Colon Carcinoma Metastatic in the Brain (tissue), 2 donors: ENCODE measurements around the gene MYO15B.

DNA sequence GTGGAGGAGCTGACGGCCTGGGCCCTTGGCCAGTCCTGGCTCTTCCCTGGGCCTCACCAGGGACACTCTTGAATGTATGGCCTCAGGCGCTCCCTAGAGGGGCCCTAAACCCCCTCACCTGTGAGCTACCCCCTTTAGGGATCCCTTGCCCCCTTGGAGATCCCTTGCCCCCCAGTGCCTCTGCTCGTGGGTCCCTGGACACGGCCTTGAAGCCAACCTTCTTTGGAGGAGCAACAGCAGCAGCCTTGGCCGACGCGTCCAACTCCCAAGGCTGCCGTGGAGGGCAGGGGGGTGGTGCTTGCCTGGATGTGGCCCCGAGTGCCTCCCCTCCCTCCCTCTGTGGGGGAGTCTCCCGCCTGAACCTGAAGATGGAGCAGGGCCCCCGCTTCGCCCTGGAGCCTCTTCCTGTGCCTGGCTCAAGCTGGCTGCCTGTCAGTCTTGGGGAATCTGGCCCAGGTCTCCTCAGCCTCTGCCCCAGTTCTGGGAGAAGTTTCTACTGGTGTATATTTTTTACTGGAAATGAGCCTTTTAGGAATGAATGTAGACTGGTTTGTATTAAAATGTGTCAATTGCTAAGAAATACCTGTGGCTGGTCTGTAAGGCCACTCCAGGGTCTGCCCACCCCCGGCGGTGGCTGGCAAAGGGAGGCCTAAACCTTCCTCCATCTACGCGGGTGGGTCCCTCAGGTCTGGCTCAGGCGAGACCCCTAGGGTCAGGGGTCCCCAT, 15.7 kb downstream of the CASKIN2 start:
- PRO-cap, 2 experiments: no peak in any of the 2 experiments

- PRO-cap, 2 experiments: no peak in any of the 2 experiments
These were observed 477 bp downstream of the TSEN54 start for GRCh38 chr17:75516699-75517310.

- PRO-cap, 2 experiments: no peak in any of the 2 experiments
These were observed 9.7 kb downstream of the LLGL2 start for GRCh38 chr17:75534758-75536098.

DNA sequence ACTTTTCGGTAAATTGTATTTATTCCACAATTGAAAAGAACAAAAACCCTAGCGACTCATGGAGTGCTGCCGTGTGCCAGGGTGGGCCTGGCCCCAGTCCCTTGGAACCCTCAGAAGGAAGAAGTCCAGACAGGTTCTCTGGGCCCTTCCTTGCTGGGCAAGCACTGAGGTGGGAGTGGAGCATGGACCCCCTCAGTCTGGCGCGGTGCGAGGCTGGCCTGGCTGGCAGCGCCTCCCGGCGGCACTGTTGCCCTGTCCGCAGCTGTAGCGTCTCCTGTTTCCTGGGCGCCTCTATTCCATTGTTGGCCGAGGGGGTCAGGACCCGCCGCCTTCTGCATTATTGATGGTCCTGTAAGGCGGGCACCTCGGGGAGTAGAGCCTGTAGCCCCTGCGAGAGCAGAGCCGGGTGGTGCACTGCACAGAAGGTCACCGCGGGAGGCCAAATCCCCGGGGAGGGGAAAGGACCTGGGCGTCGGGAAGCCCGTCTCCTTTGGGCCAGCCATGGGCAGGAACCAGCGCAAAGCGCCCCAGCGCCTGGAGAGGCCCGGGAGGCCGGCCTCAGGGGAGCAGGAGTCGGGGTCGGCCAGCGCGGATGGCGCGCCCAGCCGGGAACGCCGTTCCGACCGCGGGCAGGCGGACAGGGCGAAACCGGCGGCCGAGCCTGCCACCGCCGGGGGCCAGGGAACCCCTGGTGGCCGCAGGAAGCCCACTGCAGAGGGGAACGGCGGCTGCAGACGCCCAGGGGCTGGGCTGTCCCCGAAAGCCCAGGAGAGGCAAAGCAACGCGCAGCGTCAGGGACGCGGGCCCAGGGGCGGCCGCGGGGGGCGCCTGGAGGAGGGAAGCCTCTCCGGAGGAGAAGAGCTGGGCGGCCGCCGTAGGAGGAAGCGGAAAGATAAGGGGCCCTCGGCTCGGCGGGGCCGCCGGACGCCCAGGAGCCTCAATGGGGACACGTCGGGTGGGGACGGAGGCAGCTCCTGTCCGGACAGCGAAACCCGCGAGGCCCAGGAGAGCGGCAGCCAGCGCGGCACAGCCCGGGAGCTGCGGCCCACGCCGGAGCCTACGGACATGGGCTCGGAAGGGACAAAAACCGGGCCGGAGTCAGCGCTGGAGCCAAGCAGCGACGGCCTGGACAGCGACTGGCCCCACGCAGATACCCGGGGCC, at the start of gene MYO15B:
MYO15B (plus strand) TSS at position 244 of the 1,162 bp plus-strand sequence.
- PRO-cap, 2 experiments: no peak in any of the 2 experiments

DNA sequence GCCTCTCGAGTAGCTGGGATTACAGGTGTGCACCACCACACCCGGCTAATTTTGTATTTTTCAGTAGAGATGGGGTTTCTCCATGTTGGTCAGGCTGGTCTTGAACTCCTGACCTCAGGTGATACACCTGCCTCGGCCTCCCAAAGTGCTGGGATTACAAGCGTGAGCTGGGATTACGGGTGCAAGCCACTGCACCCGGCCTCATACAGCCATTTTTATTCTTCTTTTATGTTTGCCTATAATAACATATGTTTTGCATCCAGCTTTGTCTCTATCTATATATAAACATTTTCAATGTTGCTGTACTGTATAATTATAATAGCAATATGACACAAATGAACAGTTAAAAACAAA, 15.1 kb downstream of the SAP30BP start:
- PRO-cap, 2 experiments: no peak in any of the 2 experiments

GRCh38 chr17:75684178-75685491, 17.5 kb downstream of the SAP30BP start:
- PRO-cap, 2 experiments: no peak in any of the 2 experiments

GRCh38 chr17:75702930-75703384, 18.3 kb upstream of the ITGB4 start:
- PRO-cap, 2 experiments: no peak in any of the 2 experiments

- PRO-cap, 2 experiments: no peak in any of the 2 experiments
These were observed 17.6 kb upstream of the ITGB4 start for GRCh38 chr17:75703385-75704262.

- PRO-cap, 2 experiments: no peak in any of the 2 experiments
These were observed 8.4 kb downstream of the GALK1 start for GRCh38 chr17:75756243-75757270.

DNA sequence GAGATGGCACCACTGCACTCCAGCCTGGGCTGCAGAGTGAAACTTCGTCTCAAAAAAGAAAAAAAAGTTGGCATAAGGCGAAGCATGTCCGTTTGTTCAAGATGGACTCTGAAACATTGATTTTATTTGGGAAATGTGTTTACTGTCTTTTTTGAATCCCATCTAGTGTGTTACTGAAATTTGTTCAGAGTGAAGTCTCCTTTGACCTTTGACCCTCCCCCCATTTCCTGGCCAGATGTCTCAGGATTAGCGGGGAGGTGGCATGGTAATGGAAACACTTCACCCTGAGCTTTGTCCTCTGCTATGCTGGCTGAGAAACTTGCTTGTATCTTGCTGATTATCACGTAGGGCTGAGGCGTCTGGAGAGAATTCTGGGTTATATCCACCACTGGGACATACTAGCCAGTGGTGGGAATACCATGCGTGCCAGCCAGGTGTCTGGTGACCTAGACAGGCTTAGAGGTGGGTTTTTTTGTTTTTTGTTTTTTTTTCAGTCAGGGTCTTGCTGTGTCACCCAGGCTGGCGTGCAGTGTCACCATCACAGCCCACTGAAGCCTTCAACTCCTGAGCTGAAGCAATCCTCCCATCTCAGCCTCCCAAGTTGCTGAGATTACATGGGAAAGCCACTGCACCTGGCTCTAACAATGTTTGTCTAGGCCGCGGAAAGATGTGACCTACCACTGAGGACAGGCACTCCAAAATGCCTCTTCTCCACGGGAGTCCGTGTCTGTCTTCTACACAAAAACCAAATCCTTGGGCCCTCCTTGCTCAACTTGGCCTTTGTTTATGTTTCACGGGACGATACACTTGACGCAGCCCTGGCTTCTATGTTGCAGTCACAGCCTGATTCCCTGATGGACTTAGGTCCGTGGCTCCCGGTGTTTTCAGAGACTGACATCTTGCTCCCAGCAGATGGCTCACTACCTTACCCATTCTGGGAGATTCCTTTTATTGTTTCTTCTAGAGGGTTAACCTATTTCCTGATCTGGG, 6.6 kb upstream of the GALK1 start:
- PRO-cap, 2 experiments: no peak in any of the 2 experiments

GRCh38 chr17:75773159-75773701, 6.3 kb downstream of the H3-3B start:
- PRO-cap, 2 experiments: no peak in any of the 2 experiments

DNA sequence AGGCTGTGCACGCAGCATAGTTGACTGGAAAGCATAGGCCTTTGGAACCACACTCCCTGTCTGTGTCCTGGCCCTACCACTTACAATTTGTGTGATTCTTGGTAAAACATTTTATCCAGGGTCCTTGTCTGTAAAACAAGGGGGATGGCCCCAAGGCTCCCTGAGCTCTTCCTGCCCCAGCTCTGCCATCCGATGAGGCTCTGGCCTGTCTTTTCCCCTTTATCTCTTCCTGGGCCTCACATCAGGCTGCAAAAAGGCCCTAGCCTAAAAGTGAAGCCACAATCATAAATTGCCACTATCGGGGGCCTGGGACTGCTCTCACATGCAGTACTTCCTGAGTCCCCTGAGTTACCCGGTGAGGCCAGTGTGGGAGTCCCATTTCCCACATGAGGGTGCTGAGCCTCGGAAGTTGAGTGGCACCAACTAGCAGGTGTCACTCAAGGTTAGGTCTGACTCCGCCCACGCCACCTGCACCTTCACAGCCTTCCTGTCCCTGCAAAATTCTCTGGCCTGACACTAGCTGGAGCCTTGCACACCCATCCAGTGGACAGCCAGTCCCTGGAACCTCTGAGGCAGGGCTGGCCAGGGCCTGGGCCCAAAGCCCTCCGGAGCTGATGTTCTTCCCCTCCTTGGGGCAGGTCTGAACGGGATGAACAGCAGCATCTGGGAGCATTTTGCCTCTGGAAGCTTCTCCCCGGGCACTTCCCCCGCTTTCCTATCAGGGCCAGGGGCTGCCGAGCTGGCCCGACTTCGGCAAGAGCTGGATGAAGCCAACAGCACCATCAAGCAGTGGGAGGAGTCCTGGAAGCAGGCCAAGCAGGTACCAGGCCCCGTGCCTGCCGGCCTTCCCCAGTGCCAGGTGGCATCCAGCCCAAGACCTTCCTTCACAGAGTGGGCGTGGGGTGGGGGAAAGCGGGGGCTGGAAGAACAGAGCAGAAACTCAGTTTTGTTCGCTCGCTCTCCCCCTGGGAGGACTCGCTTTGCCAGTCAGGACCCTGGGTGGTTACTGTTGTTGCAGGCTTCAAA, 22.1 kb downstream of the UNC13D start:
- PRO-cap, 2 experiments: no peak in any of the 2 experiments

- PRO-cap, 2 experiments: no peak in any of the 2 experiments
These were observed 19.5 kb downstream of the UNC13D start for GRCh38 chr17:75824340-75825515.

DNA sequence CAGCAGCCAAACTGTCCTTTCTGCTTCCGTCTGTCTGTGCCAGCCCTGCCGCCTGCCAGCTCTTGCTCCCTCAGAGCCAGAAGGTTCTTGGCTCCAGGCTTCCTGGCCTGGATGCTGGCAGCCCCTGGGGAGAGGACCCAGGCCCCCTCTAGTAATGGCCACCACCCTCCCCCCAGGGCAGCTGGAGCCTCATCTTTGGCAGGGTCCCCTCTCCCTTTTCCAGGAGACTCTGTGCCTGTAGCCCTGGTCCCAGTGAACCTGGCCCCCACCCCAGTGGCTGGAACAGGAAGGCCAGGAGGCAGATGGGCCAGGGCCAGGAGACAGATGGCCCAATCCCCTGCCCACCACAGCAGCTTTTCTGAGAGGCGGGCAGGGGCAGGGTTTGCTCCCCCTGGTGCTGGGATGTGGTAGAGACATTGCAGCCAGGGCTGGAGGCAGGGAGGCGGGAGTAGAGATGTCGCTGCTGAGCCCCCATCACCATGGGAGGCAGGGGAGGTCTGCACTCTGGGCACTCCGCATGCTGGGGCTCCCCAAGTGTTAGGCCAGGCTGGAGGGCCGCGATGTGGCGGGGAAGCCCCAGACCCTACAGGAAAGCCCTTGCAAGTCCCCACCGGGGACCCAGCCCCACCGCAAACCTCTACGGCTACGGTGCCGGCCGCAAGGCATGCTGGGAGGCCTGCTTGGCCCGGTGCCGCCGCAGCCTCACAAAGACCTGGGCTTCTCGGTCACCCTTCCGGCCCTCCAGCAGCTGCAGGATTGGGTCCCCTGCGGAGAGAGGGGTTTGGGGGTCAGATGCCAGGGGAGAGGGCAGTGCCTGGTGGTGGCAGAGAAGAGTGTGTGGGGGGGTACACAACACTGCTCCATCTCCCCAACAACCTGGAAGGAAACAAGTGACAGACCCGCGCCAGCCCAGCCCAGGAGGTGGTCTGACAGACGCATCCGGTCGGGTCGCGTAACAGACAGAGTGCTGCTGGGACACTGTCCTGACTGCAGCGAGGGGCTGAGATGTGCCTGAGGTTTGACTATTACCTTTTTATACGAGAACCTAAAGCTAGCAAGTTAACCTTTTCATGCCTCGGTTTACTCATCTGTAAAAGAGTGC, 16.5 kb downstream of the UNC13D start:
- PRO-cap, 2 experiments: no peak in any of the 2 experiments

DNA sequence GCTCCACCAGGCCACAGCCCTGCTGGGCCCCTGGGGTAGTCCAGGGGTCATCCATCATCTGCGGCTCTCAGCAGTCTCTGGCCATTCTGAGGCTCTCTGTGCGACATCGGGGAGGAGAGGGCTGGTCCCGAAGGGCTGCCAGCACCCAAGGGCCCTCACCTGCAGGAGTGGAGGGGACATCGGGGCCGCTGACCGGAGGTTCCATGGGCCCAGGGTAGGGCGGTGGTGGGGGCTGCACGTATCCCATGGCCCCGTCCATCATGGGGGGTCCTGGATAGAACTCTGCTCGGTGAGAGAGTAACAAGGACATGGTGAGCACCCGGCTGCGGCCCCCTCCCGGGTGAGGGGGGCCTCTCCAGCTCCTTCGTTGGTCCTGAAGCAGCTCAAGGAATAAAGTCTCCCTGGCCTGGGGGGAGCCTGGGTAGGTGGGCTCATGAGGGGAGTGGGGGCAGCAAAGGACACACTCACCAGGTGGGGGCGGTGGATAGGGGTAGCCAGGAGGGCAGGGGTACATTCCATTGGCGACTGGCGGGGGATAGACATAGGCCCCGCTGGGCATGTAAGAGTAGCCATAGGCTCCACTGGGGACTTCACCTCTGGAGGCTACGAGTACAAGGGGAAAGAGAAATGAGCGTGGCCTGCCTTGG, 3.2 kb upstream of the UNC13D start:
- PRO-cap, 2 experiments: no peak in any of the 2 experiments

- PRO-cap, 2 experiments: no peak in any of the 2 experiments
These were observed 6.2 kb upstream of the WBP2 start for GRCh38 chr17:75861291-75861696.

DNA sequence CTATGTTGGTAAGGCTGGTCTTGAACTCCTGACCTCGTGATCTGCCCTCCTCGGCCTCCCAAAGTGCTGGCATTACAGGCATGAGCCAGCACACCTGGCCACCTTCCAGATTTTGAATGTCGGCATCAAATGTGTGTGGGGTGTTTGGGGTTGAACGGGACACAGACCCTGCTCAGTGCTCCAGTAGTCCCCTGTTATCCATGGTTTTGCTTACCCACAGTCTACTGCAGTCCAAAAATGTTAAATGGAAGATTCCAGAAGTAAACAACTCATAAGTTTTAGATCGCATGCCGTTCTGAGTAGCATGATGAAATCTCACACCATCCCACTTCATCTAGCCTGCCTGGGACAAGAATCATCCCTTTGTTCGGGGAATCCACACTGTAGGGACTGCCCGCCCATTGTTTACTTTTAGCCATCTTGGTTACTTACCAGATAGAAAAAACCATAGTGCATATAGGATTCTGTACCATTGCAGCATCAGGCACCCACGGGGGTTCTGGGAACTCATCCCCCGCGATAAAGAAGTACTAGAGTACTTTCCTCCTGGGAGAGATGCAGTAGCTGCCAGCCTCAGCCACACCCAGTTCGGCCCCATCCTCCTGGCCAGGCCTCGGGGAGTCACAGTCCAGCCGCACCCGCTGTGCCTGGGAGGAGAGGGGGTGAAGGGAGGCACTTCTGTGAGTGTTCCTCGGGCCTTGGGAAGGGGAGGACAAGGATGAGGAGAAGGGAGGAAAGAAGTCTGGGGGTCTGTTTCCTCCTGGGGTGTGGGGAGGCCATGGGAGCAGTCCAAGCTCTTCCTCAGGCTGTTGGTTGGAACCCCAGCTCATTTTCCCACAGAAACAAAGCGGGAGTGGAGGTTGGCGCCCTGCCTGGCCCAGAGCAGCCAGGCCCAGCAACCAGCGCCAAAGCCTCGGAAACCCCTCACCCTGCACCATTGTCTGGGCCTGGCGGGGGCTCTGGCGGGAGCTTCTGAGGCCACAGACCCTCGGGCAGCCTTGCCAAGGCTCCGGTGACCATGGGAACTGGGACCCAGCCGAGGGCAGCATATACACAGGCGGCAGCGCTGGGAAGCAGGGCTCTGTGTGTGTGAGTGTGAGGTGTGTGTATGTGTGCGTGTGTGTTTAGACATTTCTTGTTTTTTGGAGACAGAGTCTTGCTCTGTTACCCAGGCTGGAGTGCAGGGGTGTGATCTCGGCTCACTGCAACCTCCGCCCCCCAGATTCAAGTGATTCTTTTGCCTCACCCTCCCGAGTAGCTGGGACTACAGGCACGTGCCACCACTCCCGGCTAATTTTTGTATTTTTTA, 8.9 kb downstream of the TRIM47 start:
- PRO-cap, 2 experiments: no peak in any of the 2 experiments

GRCh38 chr17:75983475-75984495, 4.7 kb downstream of the TEN1 start:
- PRO-cap, 2 experiments: no peak in any of the 2 experiments

DNA sequence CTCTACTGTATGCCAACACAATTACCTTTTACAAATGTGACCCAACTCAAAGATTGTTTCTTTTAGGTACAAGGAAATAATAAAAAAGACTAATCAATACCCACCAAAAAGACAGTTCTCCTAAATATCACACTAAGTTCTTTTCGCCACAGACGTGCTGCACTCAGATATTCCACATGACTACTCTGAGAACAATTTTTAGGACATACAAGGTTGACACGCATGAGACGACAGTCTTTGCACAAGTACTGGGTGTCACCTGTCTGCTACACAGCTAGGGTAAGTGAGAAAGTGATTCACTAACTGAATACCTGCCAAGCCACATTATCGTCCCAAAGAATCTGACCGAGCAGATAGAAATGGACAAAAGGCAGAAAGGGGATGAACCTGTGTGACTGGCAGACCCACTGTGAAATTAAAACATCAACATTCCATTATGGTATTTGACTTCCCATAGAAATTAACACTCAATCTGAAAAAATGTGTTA, 21.3 kb downstream of the SRP68 start:
- PRO-cap, 2 experiments: no peak in any of the 2 experiments

- PRO-cap, 2 experiments: no peak in any of the 2 experiments
These were observed 16.3 kb downstream of the SRP68 start for GRCh38 chr17:76055928-76056571.